LUHMES (cell line): ENCODE data around the genes VOPP1, ZNF722 and ZNF273.

DNA sequence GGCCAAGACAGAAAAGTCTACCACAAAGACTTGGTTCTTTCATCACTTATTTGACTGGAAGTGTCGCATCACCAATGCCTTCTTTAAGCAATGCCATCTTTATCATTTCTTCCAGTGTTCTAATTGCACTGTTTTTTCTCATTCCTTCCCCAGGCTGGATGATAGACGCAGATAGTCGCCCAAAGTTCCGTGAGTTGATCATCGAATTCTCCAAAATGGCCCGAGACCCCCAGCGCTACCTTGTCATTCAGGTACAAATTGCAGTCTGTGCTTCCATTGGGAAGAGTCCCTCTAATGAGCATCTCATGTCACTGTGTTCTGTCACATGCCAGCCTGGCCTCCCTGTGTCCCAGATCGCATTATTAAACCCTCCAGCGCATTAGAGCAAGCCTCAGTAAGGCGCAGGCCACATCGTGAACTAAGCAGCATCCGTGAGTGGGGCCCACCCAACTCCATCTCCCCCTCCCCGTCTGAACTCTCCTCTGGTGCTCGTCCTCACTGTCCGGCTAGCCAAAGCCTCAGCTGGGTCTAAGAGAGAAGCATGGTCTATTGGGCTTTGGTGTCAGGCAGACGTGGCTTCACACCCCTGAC, 164.9 kb upstream of the LANCL2 start:
- PRO-cap: no peak

DNA sequence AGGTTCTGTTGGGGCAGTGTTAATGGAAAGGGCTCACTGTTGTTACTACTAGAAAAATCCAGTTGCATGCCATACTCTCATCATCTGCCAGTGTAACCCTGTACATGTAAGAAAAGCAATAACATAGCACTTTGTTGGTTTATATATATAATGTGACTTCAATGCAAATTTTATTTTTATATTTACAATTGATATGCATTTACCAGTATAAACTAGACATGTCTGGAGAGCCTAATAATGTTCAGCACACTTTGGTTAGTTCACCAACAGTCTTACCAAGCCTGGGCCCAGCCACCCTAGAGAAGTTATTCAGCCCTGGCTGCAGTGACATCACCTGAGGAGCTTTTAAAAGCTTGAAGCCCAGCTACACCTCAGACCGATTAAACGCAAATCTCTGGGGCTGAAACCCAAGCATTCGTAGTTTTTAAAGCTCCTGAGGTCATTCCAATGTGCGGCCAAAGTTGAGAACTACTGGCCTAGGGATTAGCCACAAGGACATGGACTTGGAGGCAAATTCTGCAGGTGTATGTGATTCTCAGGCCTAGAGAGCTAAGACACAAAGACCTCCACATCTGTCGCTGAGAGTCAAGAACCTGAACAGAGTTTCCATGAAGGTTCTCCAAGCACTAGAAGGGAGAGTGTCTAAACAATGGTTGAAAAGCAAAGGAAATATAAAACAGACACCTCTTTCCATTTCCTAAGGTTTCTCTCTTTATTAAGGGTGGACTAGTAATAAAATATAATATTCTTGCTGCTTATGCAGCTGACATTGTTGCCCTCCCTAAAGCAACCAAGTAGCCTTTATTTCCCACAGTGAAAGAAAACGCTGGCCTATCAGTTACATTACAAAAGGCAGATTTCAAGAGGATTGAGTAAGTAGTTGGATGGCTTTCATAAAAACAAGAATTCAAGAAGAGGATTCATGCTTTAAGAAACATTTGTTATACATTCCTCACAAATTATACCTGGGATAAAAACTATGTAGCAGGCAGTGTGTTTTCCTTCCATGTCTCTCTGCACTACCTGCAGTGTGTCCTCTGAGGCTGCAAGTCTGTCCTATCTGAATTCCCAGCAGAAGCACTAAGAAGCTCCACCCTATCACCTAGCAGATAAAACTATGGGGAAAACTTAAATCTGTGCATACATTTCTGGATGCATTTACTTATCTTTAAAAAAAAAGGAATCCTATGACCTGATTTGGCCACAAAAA, 154.7 kb upstream of the LANCL2 start:
- PRO-cap: no peak

- PRO-cap: no peak
Observed at GRCh38 chr7:55405927-55406335, 40.8 kb downstream of the LANCL2 start.

DNA sequence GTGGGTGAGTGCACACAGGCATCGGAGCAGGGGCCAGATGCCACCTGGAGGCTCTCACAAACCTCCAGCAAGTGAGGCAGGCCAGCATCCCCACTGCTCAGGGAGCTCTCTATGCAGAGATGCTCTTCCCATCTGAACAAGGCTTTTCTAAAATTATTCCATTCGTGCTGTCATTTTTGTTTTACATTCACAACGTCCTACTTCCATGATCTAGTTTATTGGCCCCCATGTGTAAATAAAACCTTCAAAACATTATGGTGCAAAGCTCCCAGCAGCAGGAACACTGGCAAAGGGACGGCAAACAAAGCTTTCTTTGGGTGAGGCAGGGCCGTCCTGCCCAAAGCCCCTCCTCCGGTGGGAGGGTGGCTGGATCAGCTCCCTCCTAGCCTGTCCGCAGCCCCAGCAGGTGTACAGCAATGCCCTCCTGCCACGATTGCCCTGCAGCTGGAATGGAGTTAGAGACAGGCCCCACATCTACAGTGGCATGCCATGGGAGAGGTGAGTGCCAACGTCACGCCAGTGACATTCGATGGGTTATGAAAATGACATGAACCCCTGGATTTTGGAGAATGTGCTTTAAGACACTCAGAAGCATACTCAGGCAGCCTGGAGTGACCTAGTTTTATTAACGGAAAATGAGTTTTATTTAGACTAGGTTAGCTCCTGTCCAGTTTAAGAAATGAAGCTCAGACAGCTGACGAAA, 50.4 kb downstream of the VOPP1 start:
- PRO-cap: no peak

GRCh38 chr7:55551177-55551719, 21.1 kb downstream of the VOPP1 start:
- PRO-cap: no peak

GRCh38 chr7:55572248-55573275, at the start of gene VOPP1:
TSS of gene VOPP1 (minus strand) at chr7:55572502.
- PRO-cap: bidirectional peak, plus-strand start at chr7:55572563, minus-strand start at chr7:55572531

DNA sequence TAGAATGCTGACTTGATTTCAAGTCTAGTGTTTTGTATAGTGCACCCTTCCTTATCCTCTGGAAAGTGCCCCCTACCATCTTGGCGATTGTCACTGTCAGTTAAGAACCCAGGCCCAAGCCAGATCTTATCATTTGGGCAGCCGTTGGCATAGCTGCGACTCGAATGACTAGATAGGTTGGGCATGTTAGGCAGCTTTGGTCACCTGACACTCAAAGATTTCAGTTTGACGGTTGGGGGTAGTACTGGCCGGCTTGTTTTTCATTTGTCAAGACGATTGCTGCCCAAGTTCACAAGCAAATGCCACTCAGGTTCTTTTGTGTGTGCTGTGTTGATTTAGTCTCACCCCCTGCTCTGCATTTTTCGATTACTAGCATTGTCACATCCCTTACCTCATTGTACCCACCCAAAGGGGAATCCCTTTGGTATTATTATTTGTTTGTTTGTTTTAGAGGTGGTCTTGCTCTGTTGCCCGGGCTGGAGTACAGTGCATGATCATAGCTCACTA, 6.7 kb downstream of the NIPSNAP2 start:
- PRO-cap: no peak

DNA sequence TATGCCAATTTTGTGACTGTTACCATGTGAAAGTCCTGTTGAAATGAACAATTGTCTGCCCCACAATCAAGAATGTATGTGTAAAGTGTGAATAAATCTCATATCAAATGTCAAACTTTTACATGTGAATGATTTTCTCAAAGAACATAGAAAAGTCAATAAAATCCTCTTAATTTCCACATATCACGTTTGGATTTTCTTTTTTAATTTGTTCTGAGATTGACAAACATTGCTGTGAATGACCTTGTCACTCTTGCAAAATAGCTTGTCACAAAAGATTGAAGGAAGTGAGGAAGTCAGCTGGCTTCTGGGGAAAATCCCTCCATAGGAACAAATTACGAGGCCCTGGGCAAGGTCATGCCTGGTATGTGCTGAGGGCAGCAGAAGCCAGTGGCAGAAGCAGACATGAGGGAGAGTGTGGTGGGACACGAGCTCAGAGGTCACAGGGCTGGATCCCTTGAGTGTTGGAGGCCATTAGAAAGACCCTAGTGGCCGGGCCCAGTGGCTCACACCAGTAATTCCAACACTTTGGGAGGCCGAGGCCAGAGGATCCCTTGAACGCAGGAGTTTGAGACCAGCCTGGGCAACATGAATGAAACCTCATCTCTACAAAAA, 35.7 kb downstream of the NIPSNAP2 start:
- PRO-cap: no peak

- PRO-cap: no peak
Observed at GRCh38 chr7:56062411-56063026, 1.6 kb upstream of the SUMF2 start.

DNA sequence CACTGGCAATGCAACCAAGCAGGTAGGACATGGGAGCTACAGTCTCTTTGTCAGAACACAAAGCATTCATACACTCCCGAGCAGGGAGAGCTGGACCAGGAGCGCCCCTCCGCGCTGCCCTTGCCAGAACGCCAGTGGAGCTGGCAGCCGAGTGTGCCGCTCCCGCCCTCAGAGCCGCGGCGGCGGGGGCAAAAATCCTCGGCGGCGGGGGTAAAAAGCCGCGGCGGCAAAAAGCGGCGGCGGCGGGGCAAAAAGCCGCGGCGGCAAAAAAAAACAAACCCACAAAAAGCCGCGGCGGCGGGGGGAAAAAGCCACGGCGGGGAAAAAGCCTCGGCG, 418.0 kb downstream of the ZNF716 start:
- PRO-cap: no peak

DNA sequence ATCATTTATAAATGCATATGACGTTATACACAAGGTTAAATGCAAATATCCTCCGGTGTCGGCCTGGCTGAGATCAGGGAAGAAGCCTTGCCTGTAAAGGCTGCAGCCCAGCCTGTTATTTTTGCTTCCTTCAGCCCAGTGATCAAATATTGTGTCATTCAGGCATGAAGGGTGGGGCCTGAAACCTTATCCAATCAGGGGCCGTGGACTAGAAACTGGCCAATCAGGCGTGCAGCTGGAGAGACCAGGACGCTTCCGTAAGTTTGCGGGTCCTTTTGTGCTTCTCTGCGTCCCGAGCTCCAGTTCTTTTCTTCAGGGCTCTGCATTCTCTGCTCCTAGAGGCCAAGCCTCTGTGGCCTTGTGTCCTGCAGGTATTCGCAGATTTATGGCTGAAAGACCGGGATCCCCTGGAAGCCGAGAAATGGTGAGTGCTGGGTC, at the start of gene ZNF722:
ZNF722 (plus strand) TSS at position 273 of the 438 bp plus-strand sequence.
- PRO-cap: no peak

- PRO-cap: no peak
Observed at GRCh38 chr7:64433566-64434072, 119.9 kb downstream of the ZNF736 start.

DNA sequence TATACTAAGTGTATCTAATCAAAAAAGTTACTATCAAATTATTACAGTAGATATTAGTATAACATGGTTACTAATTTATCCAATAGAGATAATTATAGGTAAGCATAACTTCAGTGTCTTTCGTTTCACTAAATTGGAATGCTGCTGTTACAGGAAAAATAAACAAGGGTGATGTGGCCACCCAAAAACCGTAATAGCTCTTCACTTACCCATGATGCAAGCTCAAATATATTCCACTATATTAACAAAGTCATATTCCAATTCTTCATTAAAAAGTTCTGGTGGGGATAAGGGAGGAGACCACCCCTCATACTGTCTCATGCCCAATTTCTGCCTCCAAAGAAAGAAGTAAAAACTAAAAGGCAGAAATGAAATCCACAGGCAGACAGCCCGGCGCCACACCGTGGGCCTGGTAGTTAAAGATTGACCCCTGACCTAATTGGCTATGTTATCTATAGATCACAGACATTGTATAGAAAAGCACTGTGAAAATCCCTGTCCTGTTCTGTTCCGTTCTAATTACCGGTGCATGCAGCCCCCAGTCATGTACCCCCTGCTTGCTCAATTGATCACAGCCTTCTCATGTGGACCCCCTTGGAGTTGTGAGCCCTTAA, 9.7 kb downstream of the ZNF138 start:
- PRO-cap: no peak

DNA sequence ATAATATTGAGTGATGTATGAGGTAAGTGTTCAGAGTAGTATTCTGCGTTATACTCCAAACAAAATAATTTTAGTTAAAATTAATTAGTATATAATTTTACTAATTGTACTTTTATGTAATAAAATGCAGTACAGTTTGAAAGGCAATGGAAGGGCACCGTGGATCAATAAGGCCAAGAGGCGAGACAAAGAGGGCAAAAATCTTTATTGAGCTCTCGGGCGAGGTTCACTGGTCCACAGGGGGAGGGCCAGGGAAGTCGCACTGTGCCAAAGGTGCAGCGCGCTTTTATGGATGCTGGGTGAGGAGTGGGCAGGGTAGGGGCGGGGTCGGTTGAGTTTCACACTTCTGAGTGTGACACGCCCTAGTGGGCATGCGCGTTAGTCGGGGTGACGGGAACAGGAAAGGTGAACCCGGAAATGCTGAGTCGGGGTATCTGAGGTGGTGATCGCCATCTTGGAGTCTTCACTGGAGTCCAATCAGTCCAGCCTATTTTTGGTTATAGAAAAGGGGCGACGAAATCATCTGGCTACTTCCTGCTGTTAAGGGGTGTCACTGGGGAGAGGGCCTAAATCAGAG, 40.6 kb downstream of the ZNF138 start:
- PRO-cap: no peak

DNA sequence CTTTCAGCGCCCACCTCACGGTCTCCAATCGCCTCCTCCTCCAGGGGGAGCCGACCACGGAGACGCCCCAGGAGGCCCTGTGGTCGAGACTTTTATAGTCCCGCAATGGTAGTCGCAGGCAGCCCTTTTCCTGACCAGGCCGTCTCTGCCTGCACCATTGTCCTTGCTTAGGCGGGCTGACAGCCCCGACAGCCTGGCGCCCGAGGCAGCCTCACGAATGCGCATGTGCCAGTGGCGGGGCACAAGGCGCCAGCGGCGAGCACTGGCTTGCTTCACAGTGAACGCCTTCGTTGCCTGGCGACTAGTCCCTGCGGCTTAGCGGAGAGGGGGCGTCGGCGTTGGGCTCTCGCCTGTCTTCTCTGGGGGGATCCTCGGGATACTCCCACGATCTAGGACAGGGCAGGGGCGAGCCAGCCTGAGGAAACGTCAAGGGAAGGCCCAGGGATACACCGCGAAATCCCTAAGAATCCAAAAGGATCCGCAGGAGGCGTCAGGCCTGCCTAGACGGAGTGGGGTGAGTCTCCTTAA, 20.7 kb upstream of the ZNF273 start:
- PRO-cap: no peak

GRCh38 chr7:64902925-64903955, at the start of gene ZNF273:
TSS of gene ZNF273 (plus strand) at chr7:64903273.
- PRO-cap: bidirectional peak, plus-strand start at chr7:64903273, minus-strand start at chr7:64903084; unidirectional peak, minus-strand start at chr7:64903688

- PRO-cap: no peak
Observed at GRCh38 chr7:65475455-65476281, 102.0 kb downstream of the ZNF92 start.

GRCh38 chr7:66043589-66044185, 31.9 kb upstream of the ASL start:
- PRO-cap: no peak

- PRO-cap: no peak
Observed at GRCh38 chr7:66092648-66092960, 17.0 kb downstream of the ASL start.

GRCh38 chr7:66095171-66095554, 19.5 kb upstream of the CRCP start:
- PRO-cap: no peak